Peritoneum (tissue), 1 donor: ENCODE results near the genes ME2 and MEX3C.

- PRO-cap: bidirectional peak, plus-strand start at chr18:49814023, minus-strand start at chr18:49813882
Measured at GRCh38 chr18:49813785-49814828, 774 bp upstream of the ACAA2 start.

DNA sequence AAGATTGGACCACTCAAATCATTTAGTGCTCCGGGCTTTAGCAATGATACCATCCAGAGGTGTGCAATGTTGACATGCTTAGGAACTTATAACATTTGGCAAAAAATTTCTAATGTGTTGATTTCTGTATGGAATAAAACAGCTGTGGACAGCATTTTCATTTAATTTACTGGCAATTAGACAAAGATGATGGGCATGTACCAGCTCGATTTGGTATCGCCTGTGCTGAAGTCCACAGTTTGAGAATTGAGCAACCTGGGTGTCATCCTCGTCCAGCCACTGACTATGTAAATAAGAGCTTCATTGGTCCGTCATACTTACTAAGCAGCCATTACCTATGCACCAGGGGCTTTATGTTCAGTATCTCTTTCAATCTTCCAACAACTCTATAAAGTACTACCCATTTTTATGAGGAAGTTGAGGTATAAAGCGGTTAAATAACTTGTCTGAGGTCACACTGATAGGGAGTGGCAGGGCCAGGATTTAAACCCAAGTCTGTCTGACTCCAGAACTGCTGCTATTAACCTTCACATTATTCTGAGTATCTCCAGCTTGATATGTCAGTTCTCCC lies 24.6 kb upstream of the ACAA2 start:
- PRO-cap: no peak

DNA sequence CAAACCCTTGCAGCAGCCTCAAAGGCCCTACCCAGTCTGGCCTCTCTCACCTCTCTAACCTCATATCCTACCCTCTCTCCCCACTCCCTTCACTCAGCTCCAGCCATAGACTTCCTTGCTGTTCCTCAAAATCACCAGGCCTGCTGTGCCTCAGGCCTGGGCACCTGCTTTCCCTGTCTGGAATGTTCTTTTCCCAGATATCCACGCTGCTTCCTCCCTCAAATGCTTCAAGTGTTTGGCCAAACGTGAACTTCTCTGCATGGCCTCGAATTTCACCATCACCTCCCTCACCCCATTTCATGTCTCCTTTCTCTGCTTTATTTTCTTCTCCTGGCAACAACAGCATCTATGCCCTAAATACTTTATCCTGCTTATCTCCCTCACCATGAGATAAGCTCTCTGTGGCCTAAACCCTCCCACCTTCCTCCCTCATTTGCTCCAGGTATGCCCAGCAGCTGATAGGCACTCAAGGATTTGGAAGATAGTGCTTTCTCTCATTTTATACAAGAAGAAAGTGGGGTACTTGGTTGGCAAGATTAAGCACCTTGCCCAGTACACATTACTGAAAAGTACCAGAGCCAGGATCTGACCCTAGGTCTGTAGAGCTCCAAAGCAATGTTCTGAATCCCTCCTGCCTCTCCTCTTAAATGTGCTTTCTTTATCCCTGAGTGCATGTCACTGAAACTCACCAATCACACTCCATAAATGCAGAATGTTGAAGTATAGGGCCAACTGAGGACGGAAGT lies 84.8 kb downstream of the MYO5B start:
- PRO-cap: no peak

GRCh38 chr18:50177485-50178048 lies 17.4 kb downstream of the MYO5B start:
- PRO-cap: no peak

DNA sequence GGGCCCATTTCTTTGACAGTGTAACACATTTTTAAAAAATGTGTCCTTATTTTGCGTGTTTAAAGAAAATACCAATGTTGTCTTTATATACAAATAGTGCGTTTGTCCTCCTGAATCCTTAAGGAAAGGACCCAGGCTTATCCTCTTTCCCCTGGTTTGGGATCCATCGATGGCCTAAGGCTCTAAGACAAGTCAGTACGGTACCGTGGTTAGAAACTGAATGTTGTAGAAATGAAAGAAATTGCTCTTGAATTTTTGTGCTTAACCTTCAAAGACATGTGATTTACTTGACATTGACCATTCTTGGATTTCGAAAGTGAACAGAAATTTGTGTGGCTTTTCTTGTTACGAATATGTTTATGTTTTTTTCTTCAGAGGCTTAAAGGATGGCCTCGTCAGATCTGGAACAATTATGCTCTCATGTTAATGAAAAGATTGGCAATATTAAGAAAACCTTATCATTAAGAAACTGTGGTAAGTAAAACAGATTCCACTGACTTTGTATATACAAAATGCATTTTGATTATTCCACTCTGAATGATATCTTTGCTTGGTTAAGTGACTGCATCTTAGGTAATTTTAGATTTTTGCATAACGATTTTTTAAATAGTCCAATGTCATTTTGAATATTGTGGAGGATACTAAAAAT lies 723 bp downstream of the SKA1 start:
- PRO-cap: no peak

- PRO-cap: no peak
Measured at GRCh38 chr18:50650597-50651172, 90.8 kb downstream of the MAPK4 start.

DNA sequence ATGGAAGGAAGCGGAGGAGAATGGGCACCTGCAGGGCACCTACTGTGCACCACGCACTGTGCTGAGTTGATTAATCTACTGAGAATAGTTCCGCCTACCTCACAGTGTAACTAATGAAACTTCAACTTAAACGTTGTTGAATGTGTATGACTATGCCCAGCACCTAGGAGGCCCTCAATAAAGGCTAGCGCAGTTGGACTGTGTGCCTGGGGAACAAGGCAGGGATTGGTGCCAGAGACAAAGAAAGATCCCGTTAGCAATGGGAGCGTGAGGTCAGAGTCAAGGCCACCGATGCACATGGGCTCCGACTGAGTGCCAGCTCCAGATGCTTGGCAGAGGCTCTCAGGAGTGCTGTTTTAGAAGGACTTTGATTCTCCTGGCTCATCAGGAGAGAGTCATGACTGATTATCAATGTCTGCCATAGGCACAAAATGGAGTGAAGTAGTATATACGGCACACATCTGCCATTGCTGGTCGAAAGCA lies 93.8 kb downstream of the MAPK4 start:
- PRO-cap: no peak

GRCh38 chr18:50654112-50654628 lies 94.3 kb downstream of the MAPK4 start:
- PRO-cap: no peak

DNA sequence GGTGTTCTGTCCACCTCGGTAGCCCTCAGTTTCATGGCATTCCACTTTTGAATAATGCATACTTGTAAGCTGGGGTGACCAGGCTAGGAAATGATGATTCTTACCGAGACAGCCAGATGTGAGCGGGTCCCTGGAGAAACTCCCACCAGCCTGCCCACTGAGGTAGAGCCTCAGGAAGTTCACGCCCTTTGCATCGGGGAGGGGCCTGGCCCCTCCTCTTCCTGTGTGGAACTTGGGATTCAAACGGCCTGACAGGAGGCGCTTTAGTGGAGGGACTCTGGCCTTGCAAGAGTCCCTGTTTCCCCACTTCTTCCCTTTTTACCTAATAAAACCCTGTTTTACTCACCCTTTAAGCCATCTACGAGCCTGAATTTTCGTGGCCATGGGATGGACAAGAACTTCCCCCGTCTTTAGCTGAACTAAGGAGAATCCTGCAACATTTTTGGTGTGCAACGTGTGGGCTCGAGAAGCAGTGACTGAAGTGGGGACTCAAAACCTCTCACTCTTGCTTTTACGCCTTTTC lies 44.6 kb downstream of the MRO start:
- PRO-cap: no peak

- PRO-cap: bidirectional peak, plus-strand start at chr18:50879120, minus-strand start at chr18:50878874
Measured at GRCh38 chr18:50878317-50879269, at the start of gene ME2. ME2 (plus strand) TSS chr18:50879118.

- PRO-cap: no peak
Measured at GRCh38 chr18:51106912-51107366, 76.9 kb downstream of the SMAD4 start.

- PRO-cap: no peak
Measured at GRCh38 chr18:51151228-51152800, 45.7 kb downstream of the MEX3C start.

DNA sequence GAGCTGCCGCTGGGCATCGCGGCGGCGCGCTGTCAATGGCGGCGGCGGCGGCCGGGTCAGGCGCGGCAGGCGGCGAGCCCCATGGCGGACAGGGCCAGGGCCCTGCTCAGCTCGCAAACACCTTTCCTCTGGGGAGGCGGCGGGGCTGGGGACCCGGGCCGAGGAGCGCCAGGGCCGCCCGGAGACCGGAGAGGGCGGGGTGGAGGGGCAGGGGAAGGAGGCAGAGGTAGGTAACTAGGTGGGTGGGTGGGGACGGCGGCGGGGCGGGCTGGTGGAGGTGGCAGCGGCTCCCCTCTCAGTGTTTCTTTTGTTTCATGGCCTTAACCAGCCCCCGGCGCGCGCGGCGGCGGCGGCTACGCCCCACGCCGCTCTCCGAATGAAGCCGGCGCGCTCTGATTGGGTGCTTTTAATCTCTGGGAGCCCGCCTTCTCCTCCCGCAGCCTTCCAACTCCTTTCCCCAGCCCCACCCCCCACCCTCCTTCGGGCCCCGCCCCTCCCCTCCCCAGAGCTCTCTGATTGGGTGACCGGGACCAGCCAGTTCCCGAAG lies at the start of gene MEX3C:
MEX3C (minus strand) TSS at position 378 of the 547 bp plus-strand sequence.
- PRO-cap: unidirectional peak, minus-strand start at position 309 of the sequence; bidirectional peak, plus-strand start outside the sequence, minus-strand start at position 378 of the sequence

DNA sequence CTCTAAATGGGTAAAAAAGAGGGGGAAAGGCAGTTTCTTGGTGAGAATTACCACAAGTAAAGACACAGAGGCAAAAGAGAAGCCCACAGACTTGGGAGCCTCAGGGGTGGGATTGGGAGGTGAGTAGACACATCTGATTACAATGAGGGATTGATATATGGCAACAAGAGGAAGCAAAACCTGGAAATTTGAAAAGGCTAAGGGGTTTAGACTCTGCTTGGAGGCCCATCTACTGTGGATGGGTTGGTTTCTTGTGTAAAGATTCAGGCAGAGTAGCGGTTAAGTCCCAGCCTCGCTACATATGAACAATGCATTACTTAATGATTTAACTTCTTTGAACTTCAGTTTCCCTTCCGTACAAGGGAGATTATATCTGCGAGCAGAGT lies 13.9 kb upstream of the MEX3C start:
- PRO-cap: no peak

- PRO-cap: no peak
Measured at GRCh38 chr18:51211738-51212204, 14.3 kb upstream of the MEX3C start.

DNA sequence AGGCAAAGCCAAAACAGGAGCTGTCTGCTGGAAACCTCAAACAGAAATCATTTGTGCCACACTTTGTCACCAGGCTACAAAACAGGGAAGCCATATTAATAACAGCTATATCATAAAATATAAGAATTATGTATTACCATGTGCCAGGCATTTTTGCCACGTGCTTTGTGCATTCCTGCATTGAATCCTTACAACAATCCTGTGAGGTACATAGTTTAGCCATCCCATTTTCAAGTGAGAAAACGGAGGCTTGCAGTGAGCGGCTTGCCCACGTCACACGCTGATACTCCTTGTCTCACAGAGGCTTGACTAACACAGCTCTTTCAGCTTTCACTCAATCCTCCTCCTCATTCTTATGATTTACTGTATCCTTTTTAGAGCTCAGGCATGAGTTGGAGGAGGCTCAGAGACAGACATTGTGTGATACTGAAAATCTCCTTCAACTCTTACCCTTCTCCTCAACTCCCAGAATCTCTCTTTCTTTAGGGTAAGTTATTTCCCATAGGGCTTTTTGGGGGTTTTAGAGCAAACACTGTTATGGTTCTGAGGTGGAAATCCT lies 148.5 kb upstream of the MEX3C start:
- PRO-cap: no peak

DNA sequence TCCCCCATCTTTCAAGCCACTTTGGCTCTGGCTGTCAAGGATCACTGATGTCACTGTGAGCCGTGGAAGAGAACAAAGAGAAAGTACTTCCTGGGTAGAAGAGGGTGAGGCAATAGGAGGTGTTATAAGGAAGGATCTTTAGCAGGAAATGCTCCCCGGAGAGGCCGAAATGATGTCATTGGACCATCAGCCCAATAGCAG lies 228.4 kb upstream of the MEX3C start:
- PRO-cap: no peak

DNA sequence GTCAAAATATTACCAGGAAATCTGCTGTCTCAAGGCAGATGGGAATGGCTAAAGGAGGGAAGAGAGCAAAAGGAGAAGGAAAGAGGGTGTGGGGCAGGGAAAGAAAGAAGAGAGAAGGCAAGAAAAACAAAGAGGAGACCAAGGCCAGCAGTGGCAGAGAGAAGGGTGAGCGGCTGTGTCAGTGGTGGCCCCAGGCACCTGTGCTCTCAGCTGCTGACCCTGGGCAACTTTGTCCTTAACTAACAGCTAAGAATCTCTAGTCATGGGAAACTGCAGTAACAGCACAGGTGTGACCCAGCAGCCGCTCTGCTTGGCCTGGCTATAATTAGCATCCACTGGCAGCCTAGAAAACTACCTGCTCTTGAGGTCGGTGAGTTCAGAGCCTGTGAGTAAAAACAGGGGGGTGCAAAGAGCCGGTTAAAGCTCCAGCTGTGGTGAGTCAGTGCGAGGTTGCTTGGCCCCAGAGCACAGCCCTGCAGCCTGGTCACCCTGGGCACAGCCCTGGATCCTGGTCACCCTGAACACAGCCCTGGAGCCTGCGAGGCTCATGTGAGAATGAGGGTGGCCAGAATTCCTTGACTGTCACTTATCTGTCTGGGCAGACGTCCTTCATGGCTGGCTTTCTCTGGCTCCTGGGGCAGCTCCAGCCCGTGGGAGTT lies 249.8 kb upstream of the MEX3C start:
- PRO-cap: no peak

GRCh38 chr18:52341805-52342378 lies 1.9 kb downstream of the DCC start:
- PRO-cap: no peak

GRCh38 chr18:54236387-54236734 lies 11.9 kb upstream of the MBD2 start:
- PRO-cap: no peak